AG09319 (cell line): Measurements from ENCODE around the genes SOX8, TPSAB1 and PERCC1.

GRCh38 chr16:865172-865656, 64.7 kb upstream of the GNG13 start:
- RRBS: no CpG with 5 or more reads among the region's 7 CpGs

GRCh38 chr16:981371-982079, at the start of gene SOX8:
Gene SOX8, plus strand, starts transcription at chr16:981770.
- RRBS: 2% methylated on average over 42 of the region's 103 CpGs

DNA sequence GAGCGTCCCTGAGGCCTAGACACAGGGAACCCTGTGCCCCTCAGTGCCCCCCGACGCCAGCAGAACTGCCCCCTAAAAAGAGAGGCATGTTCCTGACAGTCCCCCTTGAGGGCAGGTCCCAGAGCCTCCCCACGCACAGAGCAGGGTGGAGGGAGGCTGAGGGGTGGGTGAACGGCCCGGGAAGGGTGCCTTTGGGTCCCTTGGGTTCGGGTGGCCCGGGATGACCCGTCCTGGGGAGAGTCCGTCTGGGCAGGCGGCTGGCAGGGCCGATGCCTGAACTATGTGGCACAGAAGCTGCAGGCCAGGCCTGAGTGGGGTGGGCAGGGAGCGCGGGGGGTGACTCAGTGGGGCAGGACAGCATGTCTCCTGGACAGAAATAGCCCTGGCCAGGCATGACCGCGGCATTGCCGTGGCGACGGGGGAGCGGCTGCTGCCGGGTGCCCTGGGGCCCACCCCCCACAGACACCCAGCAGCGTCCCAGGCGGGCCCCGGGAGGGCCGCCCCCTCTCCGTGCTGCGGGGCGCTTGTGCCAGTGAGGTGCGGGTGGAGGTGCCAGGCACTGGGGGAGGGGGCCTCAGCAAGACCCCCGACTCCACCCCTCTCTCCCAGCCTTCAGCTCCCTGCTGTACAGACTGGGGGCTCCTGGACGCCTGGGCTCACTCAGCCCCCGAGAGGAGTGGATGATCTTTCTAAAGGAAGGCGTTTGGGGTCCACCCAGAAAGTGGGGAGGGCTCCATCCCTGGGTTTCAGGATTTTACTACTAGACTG, 1.8 kb upstream of the C1QTNF8 start:
- RRBS: 55% methylated on average over 5 of the region's 33 CpGs

DNA sequence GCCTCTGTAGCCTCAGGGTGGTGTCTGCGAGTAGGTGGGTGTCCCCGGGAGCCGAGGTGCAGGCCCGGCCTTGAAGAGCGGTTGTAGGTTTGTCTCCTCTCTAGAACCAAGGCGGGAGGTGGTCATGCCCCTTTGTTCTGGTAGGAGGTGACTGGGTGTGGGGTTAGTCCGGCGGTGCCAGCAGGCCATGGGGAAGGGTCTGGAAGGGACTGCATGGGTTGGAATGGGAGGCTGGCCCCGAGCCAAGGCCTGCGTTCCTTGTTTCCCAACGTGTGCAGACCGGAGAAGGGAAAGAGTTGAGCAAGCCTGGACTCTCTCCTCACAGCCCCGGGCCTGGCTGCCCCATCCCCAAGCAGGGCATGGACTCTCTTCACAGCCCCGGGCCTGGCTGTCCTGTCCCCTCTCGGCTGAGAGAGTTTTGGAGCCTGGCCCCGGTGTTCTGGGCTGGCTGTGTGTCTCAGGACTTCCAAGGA, 2.4 kb downstream of the CACNA1H start:
- RRBS: 82% methylated on average over 6 of the region's 16 CpGs

- RRBS: 100% methylated on average over 1 of the region's 26 CpGs
Measured at GRCh38 chr16:1184412-1185064, 31.6 kb downstream of the CACNA1H start.

DNA sequence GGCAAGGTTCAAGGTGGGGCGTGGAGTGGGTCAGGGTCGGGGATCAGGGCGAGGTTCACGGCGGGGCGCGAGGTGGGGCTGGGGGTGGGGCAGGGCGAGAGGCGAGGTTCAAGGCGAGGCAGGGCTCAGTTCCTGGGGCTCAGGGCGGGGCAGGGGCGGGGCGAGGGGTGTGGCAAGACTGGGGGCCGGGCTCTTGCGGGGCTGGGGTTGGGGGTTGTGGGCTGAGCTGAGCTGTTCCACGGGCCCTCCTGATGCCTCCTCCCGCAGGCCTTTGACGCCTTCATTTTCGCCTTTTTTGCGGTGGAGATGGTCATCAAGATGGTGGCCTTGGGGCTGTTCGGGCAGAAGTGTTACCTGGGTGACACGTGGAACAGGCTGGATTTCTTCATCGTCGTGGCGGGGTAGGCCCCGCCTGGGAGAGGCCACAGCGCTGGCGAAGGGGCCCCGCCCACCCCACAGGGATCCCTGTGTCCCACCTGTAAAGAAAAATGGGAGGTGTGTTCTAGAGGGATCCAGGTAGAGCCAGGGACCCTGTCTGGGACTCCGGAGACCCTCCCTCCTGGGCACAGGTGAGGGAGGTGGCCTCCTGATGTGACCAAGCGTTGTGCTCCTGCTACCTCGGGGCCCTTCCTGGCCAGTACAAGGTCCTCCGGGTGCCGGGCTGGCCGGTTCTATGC, 29.8 kb downstream of the TPSG1 start:
- RRBS: no CpG with 5 or more reads among the region's 35 CpGs

DNA sequence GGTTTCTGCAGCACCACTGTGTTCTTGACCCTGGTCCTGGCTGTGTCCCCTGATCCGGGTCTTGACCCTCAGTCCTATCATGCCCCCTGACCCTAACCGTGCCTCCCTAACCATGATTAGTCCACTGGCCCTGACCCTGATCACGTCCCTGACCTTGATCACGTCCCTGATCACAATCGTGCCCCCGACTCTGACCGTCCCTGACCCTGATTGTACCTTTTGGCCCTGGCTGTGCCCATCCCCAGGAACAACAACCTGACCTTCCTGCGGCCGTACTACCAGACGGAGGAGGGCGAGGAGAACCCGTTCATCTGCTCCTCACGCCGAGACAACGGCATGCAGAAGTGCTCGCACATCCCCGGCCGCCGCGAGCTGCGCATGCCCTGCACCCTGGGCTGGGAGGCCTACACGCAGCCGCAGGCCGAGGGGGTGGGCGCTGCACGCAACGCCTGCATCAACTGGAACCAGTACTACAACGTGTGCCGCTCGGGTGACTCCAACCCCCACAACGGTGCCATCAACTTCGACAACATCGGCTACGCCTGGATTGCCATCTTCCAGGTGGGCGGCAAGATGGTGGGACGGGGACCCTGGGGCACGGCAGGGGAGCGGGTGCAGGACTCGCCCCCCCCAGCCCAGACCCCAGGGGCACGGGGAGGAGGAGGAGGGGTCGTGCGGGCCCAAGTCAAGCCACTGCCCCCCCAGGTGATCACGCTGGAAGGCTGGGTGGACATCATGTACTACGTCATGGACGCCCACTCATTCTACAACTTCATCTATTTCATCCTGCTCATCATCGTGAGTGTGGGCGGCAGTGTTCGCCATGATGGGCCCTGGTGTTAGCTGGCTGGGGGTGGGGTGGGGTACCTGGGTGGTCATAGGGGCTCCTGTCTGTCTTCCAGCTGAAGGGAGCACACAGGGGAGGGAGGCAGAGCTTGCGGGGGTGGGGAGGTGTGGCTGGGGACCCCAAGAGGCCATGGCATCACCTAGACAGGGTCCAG, 24.8 kb downstream of the TPSG1 start:
- RRBS: no CpG with 5 or more reads among the region's 49 CpGs

- RRBS: 77% methylated on average over 3 of the region's 25 CpGs
Measured at GRCh38 chr16:1210794-1211270, 14.2 kb downstream of the TPSG1 start.

DNA sequence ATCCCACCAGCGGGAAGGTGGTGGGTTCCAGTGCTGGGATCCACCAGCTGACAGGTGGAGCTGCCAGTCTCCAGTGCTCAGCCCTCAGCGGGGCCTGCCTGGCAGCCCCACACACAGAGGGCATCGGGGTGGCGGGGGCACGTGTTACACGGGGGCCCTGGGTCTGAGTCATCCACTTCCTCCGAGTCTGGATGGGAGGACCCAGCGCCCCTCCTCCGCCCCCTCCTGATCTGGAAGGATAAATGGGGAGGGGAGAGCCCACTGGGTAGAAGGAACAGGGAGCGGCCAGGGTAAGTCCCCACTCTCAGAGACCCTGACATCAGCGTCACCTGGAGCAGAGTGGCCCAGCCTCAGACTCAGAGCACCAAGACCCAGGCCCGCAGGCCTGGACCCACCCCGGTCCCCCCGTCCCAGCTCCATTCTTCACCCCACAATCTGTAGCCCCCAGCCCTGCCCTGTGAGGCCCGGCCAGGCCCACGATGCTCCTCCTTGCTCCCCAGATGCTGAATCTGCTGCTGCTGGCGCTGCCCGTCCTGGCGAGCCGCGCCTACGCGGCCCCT, at the start of gene TPSAB1:
TSS of gene TPSAB1 (plus strand) at position 267 of the 560 bp plus-strand sequence.
- RRBS: no CpG with 5 or more reads among the region's 23 CpGs

- RRBS: no CpG with 5 or more reads among the region's 5 CpGs
Measured at GRCh38 chr16:1290997-1291231, 18.5 kb upstream of the UBE2I start.

DNA sequence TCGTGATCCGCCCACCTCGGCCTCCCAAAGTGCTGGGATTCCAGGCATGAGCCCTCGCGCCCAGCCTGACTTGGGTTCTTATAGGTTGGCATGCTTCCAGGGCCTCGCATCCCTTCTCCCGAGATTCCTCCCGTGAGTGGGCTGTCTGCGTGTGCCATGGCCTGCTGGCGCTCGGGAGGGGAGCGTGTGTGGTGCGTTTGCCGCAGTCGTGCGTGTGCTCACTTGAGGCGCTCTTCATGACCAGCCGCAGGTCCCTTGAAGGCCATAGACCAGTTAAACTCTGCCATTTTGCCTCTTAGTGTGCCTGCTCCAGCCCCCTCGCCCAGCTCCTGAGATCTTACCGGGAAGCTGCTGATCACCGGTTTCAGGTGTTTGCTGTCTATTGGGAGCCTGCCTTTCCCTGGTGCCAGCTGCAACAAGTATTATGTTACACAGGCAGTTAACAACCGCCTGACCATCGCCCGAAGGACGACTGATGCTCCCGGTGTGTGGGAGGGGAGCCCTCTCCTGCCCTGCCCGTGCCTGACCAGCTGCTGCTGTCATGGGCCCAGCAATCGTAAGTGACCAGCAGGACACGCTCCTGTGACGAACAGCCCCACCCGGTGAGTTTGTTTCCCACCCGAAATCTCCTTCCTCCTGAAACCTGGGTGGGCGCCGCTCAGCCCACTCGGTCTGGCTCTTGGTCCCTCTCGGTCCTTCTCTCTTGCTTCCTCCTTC, 18.0 kb upstream of the UBE2I start:
- RRBS: no CpG with 5 or more reads among the region's 36 CpGs

- RRBS: 91% methylated on average over 1 of the region's 29 CpGs
Measured at GRCh38 chr16:1361626-1362164, 10.0 kb downstream of the GNPTG start.

DNA sequence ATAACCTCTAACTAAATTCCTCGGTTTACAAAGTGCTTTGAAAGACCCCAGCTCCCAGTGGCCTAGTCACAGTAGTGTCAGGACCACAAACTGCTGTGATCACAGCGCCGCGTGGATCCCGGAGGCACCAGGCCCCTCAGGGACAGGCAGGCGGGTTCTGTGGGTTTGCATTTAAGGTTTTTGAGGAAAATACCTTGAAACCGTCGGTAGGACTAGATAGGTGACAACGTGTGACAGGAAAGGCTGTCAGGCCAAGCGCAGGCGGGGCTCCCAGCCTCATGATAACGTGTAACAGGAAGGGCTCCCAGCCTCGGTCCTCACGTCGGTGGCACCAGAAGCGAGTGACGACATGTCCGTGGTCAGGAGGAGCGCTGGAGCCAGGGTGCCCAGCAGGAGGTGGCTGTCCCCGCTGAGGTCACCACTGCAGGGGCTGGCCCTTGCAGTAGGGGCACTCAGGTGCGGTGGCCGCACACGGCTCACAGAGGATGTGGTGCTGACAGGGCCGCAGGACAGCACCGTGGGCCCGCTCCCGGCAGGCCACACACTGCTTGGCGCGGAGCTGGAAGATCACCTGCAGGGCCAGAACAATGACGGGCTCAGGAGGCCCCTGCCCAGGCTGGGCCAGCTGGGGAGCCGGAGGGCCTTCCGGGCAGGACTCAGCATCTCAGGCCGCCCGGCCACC, 14.2 kb downstream of the GNPTG start:
- RRBS: no CpG with 5 or more reads among the region's 34 CpGs

DNA sequence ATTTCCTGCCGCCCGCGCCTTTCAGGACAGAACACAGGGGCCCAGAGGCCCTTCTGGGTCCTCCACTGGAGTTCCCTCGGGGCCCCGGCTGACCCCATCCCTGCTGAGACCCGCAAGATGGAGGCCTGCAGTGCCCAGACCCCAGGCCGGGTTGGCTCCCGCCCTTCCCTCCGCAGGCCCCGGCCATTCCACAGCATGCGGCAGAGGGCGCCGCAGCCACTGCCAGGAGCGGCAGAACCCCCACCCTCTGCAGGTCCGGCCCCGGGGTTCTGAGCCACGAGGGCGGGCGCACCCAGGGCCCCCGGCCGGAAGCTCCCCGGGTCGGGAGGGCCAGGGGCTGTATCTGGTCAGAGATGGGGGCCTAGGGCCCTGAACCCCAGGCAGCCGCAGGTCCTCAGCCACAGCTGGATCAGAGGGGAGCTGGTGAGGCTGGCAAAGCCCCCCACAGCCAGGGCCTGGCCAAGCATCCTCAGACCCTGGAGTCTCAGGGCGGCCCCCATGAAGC, 2.3 kb upstream of the PERCC1 start:
- RRBS: 13% methylated on average over 14 of the region's 25 CpGs

GRCh38 chr16:1430595-1431204, at the start of gene PERCC1:
Gene PERCC1, plus strand, starts transcription at chr16:1431078.
- RRBS: 20% methylated on average over 4 of the region's 29 CpGs

GRCh38 chr16:1448610-1449600, 4.5 kb upstream of the CCDC154 start:
- RRBS: no CpG with 5 or more reads among the region's 41 CpGs

GRCh38 chr16:1526413-1527350, 6.8 kb upstream of the TMEM204 start:
- RRBS: no CpG with 5 or more reads among the region's 42 CpGs

DNA sequence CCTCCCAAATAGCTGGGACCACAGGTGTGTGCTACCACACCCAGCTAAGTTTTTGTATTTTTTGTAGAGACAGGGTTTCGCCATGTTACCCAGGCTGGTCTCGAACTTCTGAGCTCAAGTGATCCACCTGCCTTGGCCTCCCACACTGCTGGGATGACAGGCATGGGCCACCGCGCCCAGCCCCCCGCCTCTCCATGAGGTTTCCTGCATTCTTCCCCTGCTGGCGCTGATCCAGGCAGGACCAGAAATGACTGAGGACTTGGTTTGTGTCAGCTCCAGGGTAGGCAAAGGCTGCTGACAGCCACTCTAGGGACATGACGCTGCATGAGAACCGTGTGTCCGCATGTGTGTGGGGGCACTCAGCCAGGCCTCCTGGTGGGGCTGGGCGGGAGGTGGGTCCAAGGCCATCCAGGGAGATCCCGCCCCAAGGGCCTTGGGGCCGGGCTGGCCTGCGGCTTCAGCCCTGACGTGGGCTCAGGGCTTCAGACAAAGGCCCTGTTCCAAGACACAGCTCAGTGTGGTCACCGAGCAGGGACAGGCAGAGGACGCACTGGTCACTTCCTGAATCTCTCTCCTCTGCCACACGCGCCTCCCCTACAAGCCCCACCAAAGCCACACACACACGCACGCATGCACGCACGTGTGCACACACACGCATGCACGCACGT, 5.6 kb upstream of the TMEM204 start:
- RRBS: no CpG with 5 or more reads among the region's 25 CpGs

GRCh38 chr16:1602198-1602750, 9.6 kb downstream of the IFT140 start:
- RRBS: no CpG with 5 or more reads among the region's 22 CpGs

GRCh38 chr16:1615211-1615721, 3.1 kb downstream of the CRAMP1 start:
- RRBS: no CpG with 5 or more reads among the region's 10 CpGs